A172 (cell line): ENCODE measurements around a stretch of chr10.

GRCh38 chr10:5525279-5526395, 876 bp downstream of the CALML3 start:
- RAMPAGE, long total RNA = no peak

- RAMPAGE, long total RNA = no peak
These were observed 46.2 kb downstream of the ASB13 start for GRCh38 chr10:5620091-5620744.

DNA sequence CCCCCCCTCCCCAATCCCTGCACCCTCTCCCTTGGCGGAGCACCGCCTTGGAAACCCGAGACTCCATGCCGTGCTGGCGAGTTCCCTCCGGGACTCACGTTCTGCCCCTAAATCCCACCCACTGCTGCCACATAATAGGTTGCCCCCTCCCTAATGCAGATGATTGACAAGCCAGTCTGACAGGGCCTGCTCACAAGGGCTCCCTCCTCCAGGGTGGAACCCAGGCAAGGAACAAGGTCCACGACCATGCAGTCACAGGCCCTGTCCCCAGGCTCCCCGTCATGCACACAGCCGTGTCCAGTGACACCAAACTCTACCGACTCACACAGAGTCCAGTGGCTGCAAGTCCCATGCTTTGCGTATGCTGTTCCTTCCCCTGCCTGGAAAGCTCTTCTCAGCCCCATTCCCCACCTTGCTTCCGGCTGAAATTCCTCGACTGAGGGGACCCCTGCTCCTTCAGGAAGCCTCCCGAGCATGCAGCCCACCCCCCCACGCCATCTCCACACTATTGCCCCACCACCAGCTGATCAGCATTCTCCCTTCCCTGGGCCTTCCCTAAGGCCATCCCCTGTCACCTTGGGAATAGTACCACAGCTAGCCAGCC, 7.1 kb downstream of the ASB13 start:
- RAMPAGE, long total RNA = no peak

DNA sequence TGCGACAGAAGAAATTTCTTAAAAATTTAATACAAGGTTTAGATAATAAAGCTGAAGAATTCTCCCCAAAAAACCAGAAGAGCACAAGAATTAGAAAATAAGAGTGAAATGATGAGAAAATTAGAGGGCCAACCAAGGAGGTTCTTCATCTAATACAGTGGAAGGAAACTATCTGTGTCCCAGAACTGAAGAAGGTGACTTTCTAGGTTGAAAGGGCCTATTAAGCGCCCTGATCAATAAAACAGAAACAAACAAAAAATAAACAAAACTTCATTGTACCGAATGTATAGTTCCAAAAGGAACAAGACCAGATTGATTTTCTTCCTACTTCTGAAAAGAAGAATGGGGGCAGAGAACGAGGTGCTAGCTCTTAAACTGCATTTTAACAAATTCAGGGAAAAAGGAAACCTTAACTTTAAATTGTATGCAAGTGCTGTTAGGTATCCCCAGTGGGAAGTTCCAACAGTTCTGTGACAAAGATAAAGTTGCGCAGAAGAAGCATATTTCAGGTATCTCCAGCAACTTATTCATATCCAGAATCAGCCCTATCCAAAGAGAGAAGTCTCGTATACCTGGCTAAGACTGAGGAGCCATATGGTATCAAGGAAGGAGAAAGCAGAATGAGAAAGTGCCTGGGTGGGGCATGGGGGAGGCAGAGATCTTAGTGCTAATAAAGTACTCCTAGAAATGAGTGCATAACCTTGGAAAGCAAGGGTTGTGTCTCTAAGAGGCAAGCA, 12.4 kb downstream of the TASOR2 start:
- RAMPAGE, long total RNA = no peak

- RAMPAGE, long total RNA = no peak
These were observed 28.1 kb downstream of the TASOR2 start for GRCh38 chr10:5712606-5713337.

DNA sequence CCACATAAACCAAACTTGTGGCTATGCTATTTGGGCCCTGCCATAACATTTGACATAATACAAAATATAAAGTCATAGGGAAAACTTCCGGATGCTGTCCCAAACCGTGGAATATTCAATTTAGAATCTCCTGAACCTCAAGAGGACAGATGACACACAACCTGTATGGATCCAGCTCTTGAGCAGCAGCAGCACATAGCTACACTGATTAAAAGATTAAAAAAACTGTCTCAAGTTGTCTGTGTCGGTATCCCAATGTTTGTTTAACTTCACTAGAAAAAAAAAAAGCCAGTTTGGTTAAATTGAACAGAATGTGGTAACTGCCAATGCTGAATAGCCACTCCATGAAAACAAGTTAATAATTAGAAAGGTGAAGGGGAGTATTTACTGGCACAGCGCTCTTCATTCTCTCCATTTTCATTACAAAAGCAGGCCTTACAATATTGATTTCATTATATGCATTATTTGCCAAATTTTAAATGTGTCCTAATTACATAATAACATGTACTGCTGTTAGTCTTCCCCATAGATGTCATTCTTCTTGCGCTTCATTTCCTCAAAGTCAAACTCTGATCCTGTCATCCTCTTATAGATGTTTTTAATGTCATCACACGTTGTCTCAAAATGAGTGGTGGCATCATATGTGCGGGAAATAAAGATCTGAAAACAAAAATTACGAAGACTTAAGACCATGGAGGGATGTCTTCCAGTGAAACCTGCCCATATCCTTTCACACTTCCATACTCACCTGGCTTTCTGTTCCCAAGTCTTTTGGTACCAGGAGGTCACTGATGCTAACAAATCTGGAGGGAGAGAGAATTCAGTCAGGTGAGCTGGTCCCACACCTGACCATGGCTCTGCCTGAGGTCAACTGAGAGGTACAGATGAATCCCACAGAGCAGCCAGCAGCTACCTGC, 47.5 kb downstream of the GDI2 start:
- RAMPAGE, long total RNA = no peak

DNA sequence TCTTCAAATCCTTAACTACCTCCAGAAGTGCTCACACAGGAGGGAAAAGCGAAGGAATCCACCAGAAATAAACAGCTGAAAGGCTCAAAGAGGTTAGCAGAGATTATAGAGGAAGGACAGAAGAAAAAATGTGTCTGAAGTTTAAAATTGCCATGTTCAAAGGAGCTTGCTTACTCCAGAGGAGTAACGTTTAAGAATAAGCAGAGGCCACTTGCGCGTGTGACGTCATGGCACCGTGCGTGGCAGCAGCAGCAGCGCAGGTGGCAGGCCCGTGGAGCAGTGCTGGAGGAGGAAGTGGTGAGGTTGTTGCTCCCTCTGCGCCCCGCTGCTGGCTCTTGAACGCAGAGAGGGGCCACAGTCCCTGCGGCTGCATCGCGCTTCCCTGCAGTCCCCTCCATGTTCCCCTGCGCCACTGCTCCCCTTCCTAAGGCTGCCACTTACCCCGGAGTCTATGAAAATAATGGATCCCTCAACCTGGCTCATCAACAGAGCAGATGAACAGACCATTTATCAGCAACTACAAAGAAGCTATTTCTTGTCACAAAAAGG, 37.6 kb downstream of the GDI2 start:
- RAMPAGE, long total RNA = no peak

DNA sequence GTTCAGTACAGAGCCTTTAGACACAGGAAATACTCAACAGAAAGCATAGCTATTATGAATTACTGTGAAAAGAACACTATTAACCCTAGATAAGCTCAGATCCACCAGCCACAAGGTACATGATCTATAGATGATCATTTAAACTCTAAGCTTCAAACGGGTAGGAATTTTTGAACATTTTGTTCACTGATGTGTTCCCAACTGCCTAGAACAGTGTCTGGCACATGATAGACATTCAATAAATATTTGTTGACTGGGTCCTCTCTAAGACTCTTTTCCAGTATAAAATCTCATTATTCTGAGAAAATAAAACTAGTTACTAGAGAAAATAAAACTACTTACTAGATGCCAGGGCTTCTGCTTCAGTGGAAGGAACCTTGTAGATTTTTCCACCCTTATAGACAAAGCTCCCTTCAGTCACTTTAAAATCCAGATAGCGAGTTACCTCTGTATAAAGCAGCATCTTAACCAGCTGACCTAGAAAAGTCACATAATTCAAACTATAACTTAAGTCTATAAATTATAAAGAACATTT, 18.6 kb downstream of the GDI2 start:
- RAMPAGE, long total RNA = no peak

DNA sequence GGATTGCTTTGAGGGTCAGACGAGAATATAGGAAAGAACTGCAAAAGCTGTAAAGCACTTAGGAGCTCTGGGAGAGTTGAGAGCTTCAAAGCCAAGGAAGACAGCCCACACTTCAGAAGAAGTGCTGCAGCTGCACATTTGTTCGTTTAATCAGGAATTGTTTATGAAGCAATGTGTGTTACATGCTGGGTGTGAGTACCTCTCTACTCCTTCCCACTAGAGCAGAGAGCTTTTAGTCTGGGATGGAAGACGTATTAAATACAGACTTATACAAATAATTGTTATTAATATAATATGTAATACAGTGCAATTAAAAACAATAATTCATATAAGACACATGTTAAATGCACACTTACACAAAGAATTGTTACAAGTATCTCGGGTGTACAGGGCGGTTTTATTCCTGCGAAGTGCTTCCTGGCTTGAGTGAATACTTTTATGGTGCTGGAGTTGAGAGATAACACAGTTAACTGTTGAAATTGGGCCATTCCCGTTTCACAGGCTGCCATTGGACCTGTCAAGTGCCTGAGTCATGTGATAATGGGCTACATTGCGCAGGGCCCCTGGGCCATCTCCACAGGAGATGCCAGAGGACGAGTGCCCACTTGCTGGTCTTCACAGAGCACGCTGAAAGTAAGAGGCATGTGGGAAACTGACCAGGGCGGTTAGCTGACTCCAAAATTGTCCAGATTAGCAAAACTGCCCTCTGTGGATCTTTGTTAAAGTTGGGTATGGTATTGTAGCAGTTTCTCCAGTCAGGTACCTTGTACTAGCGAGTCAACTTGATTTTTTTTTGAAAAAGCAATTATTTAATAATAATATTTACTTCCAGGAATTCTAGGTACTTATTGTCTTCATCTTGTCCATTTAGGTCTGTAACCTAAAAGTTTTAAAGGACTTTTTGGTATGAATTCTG, 4.8 kb downstream of the FBH1 start:
- RAMPAGE, long total RNA = no peak

GRCh38 chr10:6088307-6088897, 432 bp upstream of the RBM17 start:
- RAMPAGE, long total RNA = no peak

- RAMPAGE, long total RNA = no peak
These were observed 1.6 kb downstream of the RBM17 start for GRCh38 chr10:6090269-6090984.

DNA sequence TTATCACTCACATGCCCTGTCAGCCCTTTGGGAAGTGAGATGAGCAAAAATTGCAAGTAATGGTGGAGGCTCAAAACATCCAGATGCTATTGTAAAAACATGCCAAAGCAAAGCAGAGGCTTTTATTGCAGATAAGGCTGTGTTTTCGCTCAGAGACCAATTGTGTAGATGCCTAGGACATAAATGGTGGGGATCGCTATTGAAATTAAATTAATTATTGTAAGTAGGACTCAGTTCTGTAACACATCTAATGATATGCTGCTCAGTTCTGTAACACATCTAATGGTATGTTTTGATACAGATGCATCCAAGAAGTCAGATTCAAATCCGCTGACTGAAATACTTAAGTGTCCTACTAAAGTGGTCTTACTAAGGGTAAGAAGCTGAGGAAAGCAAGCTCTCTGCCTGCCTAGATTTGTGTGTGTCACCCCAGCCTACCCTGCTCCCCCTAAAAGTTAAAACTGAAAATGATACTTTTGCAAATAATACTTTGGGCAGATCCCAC, 24.4 kb downstream of the RBM17 start:
- RAMPAGE, long total RNA = no peak

DNA sequence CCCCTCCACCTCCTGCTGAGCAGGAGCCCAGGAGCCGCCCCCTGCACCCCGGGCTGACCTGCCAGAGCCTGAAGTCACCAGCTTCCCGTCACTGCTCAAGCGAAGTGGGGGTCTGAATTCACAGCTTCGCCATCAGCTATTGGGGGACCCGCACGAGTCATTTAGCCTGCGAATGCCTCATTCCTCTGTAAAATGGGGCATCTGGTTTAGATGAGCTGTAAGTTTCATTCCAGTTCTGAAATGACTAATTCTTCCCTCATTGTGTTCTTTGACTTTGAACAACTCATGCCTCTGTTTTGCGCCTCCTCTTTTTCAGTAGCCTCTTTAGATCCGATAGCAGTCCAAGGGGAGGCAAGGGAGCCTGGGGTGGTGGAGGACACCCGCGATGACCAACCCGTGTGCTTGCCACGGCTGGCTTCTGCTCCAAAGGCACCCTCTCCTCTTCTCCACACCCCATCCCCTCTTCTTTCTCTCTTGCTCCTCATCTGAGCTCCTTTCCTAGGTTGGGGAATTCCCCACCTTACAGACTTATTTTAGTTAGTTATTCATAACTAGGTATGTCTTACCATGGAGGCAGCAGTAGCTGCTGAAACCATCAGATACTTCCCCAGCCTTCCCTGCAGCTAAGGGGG, 47.5 kb downstream of the RBM17 start:
- RAMPAGE, long total RNA = no peak

DNA sequence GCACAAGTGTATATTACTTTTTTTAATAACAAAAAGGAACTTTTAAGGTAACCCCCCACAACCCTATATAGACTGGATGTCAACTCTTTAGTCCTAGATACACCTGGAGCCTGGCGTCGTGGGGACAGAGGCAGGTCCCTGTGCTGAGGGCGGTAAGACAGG, 39.5 kb upstream of the PFKFB3 start:
- RAMPAGE, long total RNA = no peak

GRCh38 chr10:6164740-6165135, 38.0 kb upstream of the PFKFB3 start:
- RAMPAGE, long total RNA = no peak

DNA sequence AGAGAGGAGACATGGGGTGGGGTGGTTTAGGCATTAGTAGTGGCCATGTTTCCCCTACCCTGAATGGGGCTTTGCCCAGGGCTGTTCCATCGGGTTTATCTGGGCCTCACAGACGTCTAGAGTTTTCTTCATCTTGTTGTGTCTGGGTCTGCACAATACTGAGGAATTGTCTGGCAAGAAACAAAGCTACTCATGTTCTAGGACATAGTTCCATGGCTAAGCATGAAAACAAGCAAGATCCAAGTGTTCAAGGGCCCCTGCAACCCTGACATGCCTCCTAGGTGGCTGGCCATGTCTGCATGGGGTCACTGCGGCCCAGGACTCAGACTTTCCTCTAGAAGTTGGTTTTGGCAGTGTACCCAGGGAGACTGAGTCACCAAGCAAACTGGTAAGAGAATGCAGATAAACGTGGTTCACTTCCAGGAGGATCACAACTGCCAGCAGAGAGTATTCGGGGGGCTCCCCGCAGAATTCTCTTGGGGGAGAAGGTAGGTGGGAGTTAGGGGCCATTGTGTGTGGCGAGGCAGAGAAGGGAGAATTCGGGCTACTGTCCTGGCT, 7.4 kb upstream of the PFKFB3 start:
- RAMPAGE, long total RNA = no peak

DNA sequence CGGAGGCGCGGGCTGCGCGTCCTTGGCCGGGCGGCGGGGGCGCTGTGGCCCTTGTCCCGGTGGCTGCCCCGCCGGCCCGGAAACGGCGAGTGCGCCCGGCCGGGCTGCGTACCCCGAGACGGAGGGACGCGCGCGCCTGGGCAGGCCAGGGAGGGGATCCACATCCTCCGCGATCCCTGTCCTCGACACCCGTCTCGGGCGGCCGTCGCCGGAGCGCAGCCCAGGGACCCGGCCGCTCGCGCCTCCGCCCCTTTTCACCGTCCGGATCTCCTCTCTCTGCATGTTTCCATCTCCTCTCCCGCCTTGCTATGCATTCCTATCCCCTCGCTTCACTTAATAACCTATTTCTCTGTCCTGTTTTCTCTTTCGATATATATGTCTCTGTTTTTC, 729 bp downstream of the PFKFB3 start:
- RAMPAGE, long total RNA = no peak

- RAMPAGE, long total RNA = no peak
These were observed 1.4 kb downstream of the PFKFB3 start for GRCh38 chr10:6203856-6204890.

DNA sequence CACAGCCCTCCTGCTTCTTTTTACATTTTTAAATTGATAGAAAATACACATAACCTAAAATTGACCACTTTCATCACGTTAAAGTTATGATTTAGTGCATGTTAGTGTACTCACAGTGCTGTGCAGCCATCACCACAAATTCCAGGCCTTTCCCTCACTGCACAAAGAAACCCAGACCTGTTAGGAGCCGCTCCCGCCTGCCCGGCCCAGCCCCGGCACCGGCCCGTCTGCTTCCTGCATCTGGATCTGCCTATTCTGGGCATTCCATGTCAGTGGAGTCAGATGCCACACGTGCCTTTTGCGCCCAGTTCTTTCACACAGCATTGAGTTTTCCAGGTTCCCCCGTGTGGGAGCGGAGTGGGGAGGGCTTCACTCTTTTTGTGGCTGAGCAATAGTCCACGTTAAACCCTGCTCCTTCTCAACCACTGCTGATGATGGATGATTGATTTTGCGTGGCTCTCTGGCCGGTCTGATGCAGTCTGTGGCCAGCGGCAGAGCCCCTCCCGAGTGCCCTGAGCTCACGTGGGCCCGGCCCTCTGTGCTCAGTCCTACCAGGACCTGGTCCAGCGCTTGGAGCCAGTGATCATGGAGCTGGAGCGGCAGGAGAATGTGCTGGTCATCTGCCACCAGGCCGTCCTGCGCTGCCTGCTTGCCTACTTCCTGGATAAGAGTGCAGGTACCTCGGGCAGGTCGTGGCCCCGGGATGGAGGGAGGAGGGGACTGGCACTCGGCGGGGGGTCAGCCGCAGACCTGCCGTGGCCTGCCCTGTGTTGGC, 19.8 kb downstream of the PFKFB3 start:
- RAMPAGE, long total RNA = no peak

DNA sequence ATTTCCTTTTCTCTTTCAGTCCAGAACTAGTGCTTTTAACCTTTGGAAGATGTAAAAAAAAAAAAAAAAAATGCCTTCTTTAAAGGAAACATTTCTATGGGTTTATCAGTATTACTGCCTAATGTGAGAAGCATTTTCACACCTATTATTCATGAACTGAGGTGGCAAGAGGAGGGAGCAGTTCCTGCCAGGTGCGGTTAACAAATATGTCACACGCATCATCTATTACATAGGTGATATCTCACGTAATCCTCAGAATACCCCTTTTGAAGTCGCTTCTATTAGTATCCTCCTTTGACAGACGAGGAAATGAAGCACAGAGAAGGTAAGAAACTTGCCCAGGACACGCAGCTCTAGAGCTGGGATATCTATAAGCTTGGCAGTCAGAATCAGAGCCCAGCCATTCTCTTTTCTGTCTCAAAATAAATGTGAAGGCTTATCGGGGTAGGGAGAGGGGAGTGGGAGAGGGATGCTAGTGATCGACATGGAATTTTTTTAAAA, 87.8 kb downstream of the PRKCQ start:
- RAMPAGE, long total RNA = no peak